ENCODE results near the genes CHIA and MOV10.

GRCh38 chr1:110606956-110608164, 1.2 kb upstream of the KCNA2 start:
- PRO-cap = no peak
- RAMPAGE, long total RNA, 2 experiments = no peak in any of the 2 experiments

DNA sequence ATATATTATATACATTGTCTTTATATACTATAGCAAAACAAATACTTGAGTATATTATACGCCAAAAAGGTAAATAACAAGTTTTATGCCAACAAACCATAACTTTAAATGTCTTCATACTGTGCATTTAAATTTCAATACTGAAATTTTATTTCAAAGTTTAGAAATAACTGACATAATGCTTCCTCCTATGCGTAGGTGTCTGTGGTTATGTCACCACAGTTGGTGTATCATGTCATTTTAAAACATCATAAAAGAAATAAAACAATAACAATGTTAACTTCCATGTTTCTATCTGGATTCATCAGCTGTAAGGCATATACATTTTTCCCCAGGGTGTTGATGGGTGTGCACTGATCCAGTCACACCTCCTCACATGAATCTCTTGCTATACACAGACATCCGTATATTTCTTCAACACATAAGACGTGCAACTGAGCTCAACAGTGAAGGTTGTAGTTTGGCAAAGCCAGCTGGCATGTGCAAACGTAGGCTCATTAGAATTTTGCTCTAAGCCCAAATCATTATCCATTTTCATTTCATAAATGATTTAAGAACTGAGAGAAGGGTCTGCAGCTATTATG, 6.2 kb downstream of the KCNA3 start:
- PRO-cap = unidirectional peak, plus-strand start at position 424 of the sequence
- RAMPAGE, long total RNA, 2 experiments = no peak in any of the 2 experiments

GRCh38 chr1:110772191-110772627, 97.5 kb upstream of the KCNA3 start:
- PRO-cap = no peak
- RAMPAGE, long total RNA, 2 experiments = no peak in any of the 2 experiments

DNA sequence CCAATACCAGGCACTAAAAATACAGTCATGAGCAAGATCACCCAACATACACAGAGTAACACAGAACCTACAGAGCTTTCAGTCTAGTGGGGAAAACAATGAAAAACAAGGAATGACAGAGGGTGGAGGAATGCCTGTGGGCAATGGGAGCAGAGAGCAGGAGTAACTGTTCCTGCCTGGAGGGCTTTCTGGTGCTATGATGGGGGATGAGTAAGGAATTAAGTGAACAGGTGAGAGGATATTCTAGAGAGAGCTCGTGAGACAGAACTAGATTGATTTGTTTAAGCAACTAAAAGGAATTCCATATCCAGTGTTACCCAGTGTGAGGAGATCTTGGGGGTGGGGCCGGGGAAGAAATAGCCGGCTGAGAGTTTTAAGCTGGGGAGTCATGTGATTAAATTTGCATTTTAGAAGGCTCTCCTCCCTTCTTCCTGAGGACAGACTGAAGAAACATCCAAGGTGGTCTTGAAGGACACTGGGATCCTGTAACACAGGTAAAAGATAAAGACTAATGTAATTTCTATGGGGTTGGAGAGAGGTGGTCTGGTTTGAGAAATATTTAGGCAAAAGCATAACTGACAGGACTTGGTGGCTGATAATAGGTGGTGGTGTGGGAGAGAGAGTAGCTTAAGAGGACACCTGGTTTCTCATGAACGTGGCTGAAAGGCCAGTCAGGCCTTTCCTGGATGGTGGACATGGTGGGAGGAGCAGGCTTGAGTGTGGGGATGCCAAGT, 2.0 kb upstream of the CD53 start:
- PRO-cap = no peak
- RAMPAGE, long total RNA, 2 experiments = no peak in any of the 2 experiments

- PRO-cap = no peak
- RAMPAGE, long total RNA, 2 experiments = no peak in any of the 2 experiments
These were observed 21.4 kb downstream of the CD53 start for GRCh38 chr1:110894082-110894938.

GRCh38 chr1:110906201-110906786, 33.3 kb downstream of the CD53 start:
- PRO-cap = no peak
- RAMPAGE, long total RNA, 2 experiments = no peak in any of the 2 experiments

DNA sequence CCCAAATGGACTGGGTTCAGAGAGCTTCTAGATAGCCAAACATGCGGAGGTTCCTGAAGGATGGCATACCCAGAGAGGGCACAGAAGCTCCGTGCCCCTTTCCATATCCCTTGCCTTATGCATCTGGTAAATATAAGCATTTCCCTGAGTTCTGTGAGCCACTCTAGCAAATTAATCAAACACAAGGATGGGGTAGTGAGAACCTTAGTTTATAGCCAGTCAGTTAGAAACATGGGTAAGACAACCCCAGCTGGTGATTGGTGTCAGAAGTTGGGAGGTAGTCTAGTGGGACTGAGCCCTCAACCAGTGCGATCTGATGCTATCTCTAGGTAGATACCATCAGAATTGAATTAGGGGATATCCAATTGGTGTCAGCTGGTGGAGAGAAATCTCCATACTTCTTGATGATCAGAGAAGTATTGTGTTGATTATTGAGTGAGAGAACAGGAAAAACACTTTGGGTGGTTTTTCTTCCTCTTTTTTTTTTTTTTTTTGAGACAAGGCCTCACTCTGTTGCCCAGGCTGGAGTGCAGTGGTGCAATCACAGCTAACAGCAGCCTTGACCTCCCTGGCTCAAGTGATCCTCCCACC, 7.6 kb downstream of the DRAM2 start:
- PRO-cap = no peak
- RAMPAGE, long total RNA, 2 experiments = no peak in any of the 2 experiments

GRCh38 chr1:111194005-111194468, 6.4 kb downstream of the DENND2D start:
- PRO-cap = no peak
- RAMPAGE, long total RNA, 2 experiments = no peak in any of the 2 experiments

GRCh38 chr1:111199643-111200463, 593 bp downstream of the DENND2D start:
- PRO-cap = bidirectional peak, plus-strand start at chr1:111200384, minus-strand start at chr1:111200138
- RAMPAGE, long total RNA, 2 experiments = no peak in any of the 2 experiments

DNA sequence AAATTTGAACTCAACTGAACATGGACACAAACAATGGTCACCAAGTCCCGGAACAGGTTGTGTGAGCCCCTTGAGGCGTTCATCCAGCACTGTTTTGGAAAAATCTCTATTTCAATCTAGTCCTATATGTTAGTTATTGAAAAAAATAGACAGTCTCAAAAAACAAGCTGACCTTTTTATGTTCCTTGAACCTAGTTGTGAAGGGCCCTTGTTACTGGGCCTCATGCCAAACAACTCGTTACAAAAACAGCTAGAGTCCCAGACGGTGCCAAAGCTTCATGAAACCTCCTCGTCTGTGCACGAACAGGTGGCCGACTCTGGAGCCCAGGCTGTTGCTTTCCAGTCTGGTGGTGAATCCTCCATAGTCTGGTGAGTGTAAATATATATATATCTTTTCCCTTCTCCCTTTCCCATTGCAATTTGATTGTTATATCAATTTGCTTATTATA, at the start of gene CHIA:
CHIA (plus strand) TSS at position 270 of the 449 bp plus-strand sequence.
- PRO-cap = no peak
- RAMPAGE, long total RNA, 2 experiments = no peak in any of the 2 experiments

- PRO-cap = no peak
- RAMPAGE, long total RNA, 2 experiments = no peak in any of the 2 experiments
These were observed 131.4 kb upstream of the CTTNBP2NL start for GRCh38 chr1:112264644-112264941.

GRCh38 chr1:112395032-112395741, 827 bp upstream of the CTTNBP2NL start:
- PRO-cap = no peak
- RAMPAGE, long total RNA, 2 experiments = no peak in any of the 2 experiments

DNA sequence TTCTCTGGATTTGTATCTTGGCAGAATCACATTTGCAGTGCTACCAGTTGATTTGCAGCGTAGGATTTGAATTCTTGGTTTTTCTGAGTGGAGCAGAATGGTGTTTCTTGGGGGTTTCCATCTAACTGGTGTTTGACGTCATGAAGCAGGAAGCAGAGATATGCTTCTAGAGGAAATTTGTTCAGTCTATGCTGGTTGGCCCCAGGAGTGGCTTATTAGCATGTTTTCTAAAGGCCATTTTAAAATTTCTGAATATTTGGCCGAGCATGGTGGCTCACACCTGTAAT, 3.5 kb downstream of the CTTNBP2NL start:
- PRO-cap = no peak
- RAMPAGE, long total RNA, 2 experiments = no peak in any of the 2 experiments

- PRO-cap = bidirectional peak, plus-strand start at chr1:112461723, minus-strand start at chr1:112461605
- RAMPAGE, long total RNA, 2 experiments = no peak in any of the 2 experiments
These were observed 47.4 kb upstream of the WNT2B start for GRCh38 chr1:112461296-112461888.

- PRO-cap = bidirectional peak, plus-strand start at chr1:112466406, minus-strand start at chr1:112466220
- RAMPAGE, long total RNA, 2 experiments = no peak in any of the 2 experiments
These were observed 42.6 kb upstream of the WNT2B start for GRCh38 chr1:112465910-112466725.

DNA sequence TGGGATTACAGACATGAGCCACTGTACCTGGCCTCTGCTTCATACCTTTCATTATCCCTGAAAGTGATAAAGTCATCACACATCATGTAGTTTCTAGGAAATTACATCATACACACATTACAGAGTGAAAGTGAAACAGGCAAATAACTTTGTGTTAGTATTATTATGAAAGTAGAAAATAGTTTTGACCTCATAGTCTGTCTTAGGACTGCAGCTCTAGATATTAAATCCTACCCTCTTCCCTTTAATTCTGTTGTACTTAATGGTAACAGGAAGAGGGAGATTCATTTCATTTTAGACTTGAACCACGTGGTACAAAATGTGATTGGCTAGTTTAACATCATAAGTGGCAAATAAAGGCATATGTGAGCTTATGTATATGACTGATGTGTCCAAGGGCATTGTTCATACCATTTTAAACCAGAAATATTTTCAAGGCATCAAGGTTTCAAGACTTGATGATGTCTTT, 5.7 kb upstream of the MOV10 start:
- PRO-cap = no peak
- RAMPAGE, long total RNA, 2 experiments = no peak in any of the 2 experiments

DNA sequence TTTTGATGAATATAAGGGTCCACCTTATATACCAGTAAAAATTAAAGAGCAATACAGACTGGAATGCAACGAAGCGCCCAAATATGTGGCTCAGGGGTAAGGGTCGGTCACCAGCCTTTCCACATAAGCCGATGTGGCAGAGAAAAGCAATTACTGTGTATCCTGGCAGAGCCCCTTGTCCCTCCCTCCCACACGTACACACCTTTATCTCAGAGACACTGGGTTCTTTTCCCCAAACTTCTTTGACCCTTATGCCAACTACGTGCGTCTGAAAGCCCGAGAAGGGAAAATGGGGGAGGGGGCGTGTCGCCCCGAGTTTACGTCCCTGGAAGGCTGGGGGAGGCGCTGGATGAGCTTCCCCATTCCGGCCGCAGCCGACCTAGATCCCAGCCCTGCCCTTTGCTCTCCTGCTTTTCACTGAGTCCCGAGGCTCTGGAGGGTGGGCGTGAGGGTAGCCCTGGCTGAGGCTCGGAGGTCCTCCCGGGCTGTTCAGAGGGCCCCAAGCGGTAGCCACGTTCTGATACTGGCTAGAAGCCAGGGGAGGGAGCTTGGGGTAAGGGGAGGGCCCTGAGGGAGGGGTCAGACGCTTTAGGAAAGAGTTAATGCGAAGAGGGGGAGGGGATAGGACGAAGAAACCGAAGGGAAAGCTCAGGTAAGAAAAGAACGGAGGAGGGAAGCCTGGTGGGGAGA, at the start of gene MOV10:
MOV10 (plus strand) TSS at position 582 of the 690 bp plus-strand sequence.
- PRO-cap = bidirectional peak, plus-strand start at position 362 of the sequence, minus-strand start at position 130 of the sequence; bidirectional peak, plus-strand start at position 629 of the sequence, minus-strand start at position 525 of the sequence
- RAMPAGE, long total RNA, 2 experiments = start-site peak on the plus strand in 2 of 2 experiments, centred at positions 373 to 634 of the sequence, 18 to 375 reads per replicate

GRCh38 chr1:112698292-112699610, 8.2 kb downstream of the RHOC start:
- PRO-cap = bidirectional peak, plus-strand start at chr1:112699268, minus-strand start at chr1:112699139
- RAMPAGE, long total RNA, 2 experiments = no peak in any of the 2 experiments

GRCh38 chr1:112705757-112706451, 1.0 kb downstream of the RHOC start:
- PRO-cap = no peak
- RAMPAGE, long total RNA, 2 experiments = no peak in any of the 2 experiments

DNA sequence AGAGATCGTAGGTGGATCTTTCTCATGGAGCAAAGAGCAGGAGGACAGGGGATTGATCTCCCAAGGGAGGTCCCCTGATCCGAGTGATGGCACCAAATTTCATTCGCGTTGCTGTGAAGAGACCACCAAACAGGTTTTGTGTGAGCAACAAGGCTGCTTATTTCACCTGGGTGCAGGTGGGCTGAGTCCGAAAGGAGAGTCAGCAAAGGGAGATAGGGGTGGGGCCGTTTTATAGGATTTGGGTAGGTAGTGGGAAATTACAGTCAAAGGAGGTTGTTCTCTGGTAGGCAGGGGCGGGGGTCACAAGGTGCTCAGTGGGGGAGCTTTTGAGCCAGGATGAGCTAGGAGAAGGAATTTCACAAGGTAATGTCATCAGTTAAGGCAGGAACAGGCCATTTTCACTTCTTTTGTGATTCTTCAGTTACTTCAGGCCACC, 106.9 kb downstream of the TAFA3 start:
- PRO-cap = no peak
- RAMPAGE, long total RNA, 2 experiments = no peak in any of the 2 experiments